Metastatic Lung Carcinoma in the Adrenal Gland (tissue), 1 donor: ENCODE data around the gene NEURL1B.

DNA sequence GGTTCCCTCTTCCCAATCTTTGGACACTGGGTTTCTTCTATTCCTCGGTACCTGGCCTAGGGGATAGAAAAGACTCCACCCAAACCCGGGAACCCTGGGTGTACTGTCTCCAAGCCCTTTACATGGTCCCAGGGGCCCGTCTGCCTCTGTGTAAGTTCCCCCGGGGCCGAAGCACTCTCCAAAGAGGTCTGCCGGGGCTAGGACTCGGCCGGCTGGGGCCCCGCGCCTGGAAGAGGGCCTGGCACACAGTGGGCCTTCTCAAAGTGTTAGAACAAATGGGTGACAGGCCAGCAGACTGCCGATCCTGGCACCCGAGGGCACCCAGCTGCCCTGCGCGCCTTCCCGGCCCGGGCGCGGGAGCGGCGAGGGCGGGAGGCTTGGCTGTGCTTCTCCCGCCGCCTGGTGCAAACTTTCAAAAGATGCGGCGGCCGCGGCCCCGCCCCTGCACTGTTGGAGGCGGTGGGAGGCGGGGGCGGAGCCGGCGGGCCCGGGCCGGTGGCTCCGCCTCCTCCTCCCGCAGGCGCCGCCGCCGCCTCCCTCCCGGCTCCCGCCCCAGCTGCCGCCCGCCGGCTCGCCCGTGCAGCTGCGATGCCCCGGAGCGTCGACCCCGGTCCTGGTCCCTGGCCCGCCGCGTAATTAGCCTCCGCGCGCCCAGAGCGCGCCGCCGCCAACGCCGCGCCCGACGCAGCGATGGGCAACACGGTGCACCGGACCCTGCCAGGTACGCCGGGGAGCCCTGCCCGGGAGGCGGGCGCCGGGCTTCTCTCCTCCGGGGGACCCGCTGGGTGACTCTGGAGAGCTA, at the start of gene NEURL1B:
Gene NEURL1B (plus strand): TSS at position 547 of the 802 bp plus-strand sequence.
- PRO-cap = bidirectional peak, plus-strand start at position 550 of the sequence, minus-strand start at position 414 of the sequence

- PRO-cap = no peak
Observed at GRCh38 chr5:172655777-172656312, 14.8 kb downstream of the NEURL1B start.

GRCh38 chr5:172677947-172678252, 36.8 kb downstream of the NEURL1B start:
- PRO-cap = unidirectional peak, minus-strand start at chr5:172678111

GRCh38 chr5:172736168-172736446, 34.9 kb downstream of the DUSP1 start:
- PRO-cap = no peak

DNA sequence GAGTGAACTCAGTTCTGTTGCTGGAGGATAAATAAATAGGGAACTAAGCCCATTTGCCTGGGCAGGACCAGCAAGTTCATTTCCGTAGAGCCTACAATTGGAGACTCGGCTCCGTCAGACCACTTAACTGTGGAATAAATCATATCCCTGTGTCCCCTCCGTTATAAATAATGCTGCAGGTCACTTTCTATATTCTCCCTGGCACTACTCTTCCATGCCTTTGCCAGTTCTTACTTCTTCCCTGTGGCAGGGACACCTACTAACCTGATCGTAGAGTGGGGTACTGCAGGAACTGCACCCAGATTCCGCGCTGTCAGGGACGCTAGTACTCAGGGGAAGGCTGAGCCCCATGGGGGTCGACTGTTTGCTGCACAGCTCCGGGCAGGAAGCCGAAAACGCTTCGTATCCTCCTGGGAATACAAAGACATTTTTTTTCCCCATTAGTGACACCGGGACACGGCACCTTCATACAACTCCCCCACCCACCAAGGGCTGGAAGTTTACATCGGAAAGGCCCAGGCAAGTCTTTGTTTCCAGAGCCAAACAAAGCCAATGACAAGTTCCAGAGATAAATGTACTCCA, 1.0 kb downstream of the DUSP1 start:
- PRO-cap = no peak

- PRO-cap = bidirectional peak, plus-strand start at chr5:172772745, minus-strand start at chr5:172772439
Observed at GRCh38 chr5:172772016-172773194, 1.4 kb upstream of the DUSP1 start.

GRCh38 chr5:172792647-172793255, 21.8 kb upstream of the DUSP1 start:
- PRO-cap = no peak

DNA sequence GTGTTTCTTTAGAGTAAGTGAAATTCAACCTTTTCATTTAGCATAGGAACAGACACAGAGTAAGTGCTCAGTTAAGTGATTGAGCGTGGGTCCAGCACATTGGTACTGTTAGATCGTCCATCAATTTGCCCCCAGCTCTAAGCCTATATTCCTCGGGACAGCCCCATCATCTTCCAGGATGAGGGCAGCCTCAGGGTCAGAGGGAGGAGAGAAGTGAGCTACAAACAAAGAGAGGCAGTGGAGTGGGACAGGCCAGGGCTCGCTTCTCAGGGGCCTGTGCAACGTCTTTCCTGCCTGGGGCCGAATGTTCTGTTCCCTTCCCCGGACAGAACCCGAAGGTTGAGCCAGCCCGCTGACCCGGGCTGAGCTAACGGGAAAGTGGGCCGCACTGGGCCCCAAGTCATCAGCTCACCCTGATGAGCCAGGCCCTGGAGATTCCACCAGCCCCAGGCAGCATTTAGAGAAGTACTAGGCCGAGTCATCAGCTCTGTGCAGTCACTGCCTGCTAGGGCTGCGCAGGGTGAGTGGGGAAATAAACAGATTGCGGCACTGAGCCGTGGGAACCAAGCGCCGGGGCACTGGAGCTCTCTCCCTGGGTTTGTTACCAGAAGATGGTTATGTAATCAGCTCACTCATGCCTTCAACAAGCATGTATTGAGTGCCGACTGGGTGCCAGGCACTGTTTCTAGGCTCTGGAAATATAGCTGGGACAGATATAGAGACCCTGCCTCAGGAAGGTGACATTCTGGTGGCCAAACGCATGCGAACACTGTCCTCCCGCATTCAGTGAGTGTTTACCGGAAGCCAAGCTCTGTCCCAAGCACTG, 29.1 kb upstream of the DUSP1 start:
- PRO-cap = no peak

DNA sequence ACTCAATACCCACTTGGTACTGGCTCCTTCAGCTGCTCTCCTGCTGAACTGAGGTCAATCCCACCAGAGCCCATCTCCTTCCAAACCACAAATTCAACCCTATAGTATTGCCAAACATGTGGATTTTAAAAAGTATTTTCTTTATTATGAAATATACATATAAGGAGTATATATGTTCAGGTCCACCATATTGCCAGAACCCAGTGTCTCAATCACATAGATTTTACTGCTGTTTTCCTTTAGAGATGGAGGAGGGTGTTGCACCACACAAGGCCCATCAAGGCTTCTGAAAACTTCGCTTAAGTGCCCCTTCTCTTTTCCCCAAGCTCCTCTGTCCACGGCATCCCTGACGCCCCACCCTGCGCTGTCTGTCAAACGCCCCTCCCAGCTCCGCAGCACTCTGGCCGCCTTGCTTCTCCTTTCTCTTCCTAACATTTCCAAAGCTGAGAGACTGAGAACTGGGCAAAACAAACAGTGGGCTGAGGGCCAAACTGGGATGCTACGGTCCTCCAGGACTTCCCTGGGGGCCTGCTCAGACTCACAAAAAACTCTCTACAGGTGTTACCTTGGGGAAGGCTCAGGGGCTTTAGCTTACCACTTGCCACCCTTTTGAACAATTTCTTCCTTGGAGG, 28.4 kb upstream of the ERGIC1 start:
- PRO-cap = unidirectional peak, plus-strand start at position 440 of the sequence

DNA sequence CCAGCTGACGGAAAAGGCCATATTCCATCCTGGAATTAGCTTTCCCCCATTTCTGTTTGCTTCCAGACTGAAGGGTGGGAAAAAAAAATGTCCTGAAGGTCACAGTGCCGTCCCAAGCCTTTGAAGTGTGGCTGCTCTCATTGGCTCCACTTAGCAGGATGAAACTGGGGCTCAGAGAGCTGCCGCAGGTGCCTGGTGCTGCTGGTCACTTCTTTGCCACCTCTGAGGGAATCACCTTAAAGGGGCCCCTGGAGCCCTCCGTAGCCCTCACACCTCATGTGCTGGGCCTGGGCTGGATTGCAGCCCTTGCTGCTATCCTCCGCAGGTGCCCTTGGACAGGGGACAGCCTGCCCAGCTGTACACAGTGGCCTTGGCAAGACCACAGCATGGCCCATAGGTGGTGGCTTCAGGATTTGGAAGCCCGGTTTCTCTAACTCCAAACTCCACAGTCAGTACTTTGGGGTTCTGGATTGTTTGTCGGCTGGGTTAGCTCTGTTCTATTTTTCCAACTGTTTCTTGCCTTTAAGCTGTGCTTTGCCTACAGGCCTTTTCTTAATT, 25.4 kb downstream of the ERGIC1 start:
- PRO-cap = no peak

DNA sequence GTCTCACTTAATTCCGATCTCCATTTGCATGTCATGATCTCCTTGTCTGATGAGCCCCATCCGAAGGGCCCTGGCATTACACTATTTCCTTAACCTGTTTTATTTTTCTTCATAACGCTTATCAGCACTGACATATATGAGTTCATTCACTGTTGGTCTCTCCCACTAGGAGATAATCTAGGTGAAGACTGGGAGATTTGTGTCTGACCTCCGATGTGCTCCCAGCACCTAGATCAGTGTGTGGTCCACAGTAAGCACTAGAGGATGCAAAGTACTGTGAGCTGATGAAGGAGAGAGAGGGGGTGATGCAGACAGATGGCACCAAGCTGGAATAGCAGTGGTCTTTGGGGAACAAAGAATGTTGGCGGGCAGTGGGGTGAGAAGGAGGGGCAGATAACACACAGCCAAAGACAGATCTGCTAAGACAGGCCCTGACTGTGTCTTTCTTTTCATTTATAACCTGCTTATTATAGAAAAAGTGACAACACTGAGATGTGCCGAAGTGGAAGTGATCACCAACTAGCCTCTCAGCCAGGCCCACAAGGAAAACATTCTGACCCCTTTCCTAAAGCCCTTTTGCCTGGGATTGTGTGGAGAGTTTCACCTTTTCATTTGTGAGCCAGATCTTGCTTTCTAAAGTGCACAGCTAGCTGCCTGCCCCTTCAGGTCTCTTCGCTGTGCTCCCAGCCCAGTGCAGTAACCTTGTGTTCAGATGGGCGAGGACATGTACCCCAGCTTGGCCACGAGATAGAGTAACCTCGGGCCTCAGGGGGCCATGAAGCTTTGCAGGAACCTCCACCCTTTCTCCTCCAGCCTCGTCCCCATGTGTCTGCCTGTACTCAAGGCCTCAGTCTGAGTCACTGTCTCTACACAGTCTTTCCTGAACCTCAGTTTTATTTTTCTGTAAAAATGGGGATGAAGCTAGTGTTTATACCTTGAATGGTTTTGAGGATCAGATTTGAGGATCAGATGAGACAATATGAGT, 37.6 kb downstream of the ERGIC1 start:
- PRO-cap = no peak

GRCh38 chr5:172872627-172872874, 38.5 kb downstream of the ERGIC1 start:
- PRO-cap = no peak

- PRO-cap = no peak
Observed at GRCh38 chr5:173020543-173021222, 35.5 kb upstream of the CREBRF start.

GRCh38 chr5:173034311-173035301, 21.5 kb upstream of the CREBRF start:
- PRO-cap = no peak

- PRO-cap = no peak
Observed at GRCh38 chr5:173293794-173294549, 34.2 kb downstream of the STC2 start.

DNA sequence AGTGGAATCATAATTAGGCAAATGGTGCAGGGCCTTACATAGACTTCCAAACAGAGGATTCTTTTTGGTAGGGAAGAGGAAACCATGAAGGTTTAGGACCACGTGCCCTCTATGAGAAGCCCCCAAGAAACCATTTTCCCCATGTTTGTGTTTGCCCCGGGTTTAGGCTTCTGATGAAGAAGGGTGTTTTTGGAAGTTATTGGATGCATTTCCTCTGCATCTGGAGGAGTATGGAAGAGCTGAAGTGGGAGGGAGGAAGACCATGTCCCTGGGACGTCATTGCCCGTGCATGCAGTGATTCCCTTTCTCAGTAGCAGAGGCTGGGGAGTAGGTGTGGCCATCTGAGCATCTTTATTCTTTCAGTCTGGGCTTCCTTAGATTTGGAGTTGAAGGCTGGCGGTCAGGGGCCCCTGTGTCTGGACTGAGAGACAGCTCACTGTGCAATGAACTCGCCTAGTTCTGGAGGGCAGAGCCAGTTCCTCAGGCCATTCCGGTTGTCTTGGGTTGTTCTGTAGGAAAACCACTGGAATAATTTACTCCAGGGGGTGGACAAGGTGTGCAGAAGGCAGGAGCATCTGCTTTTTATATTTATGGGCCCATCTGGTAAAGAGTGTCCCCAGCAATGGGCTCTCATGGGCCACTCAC, 9.4 kb downstream of the STC2 start:
- PRO-cap = no peak

DNA sequence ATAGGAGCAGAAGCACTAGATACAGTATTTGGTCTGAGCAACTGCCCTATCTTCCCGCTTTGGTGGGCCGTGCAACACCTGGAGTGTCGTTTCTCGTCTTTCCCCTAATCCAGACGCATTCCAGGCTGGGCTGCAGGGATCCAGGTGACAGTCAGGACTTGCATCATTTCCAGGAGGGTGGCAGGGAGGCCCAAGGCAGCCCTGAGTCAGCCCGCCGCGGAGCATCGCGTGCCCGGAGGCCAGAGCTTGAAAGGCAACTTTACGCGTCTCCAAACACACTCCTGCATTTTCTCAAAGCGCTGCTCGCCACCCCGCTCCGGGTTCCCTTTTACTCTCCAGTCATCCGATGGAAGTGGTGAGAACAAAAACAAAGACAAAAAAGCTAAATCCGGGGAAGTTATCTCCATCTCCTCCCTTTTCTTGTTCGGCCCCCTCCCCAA, 807 bp upstream of the STC2 start:
- PRO-cap = bidirectional peak, plus-strand start at position 278 of the sequence, minus-strand start at position 111 of the sequence

DNA sequence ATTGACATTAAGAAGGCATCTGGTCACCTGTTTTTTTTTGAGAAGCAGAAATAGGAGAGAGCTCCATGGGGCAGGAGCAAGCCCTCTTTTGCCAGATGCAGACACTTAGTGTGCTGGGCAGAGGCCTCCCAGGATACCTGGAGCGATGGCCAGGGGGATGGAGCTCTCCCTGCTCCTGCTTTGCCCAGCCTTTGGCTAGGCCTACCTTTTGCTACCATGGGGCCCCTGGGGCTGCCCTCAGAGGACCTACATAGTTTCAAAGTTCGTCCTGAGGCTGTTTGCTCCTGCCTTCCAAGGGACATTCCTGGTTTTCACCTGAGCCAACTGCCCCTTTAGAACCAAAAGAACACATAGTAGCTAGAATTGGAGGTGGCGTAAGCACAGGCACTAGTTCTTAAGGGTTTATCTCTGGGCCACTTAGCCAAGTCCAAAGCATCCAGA, 2.4 kb upstream of the STC2 start:
- PRO-cap = no peak

- PRO-cap = no peak
Observed at GRCh38 chr5:173423220-173423930, 95.2 kb upstream of the STC2 start.

DNA sequence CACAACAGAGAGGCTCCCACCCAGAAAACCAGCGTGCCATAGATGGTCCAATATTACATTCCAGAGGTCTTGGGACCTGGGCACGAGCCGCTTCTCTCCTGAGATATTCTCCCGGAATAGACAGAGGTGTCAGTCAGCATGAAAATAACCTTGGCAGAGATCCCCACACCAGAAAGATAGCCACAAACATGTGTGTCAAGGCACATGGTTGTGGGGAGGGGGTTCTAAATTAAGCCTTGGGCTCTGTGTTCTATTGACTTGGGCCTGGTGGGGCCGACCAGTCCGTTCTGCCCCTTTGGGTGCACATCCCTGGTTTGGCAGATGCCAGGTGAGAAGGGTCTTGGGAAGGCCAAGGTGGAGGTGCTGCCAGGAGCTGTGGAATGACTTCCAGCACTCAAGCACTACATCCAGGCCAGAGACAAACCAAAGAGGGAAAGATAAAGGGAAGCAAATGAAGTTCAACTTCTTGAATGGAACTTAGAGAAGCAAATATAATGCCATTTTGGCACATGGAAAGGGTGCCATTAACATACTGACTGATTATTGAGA, 78.3 kb downstream of the BOD1 start:
- PRO-cap = no peak